Omental fat pad (tissue), 4 donors: ENCODE measurements around a stretch of chr10.

DNA sequence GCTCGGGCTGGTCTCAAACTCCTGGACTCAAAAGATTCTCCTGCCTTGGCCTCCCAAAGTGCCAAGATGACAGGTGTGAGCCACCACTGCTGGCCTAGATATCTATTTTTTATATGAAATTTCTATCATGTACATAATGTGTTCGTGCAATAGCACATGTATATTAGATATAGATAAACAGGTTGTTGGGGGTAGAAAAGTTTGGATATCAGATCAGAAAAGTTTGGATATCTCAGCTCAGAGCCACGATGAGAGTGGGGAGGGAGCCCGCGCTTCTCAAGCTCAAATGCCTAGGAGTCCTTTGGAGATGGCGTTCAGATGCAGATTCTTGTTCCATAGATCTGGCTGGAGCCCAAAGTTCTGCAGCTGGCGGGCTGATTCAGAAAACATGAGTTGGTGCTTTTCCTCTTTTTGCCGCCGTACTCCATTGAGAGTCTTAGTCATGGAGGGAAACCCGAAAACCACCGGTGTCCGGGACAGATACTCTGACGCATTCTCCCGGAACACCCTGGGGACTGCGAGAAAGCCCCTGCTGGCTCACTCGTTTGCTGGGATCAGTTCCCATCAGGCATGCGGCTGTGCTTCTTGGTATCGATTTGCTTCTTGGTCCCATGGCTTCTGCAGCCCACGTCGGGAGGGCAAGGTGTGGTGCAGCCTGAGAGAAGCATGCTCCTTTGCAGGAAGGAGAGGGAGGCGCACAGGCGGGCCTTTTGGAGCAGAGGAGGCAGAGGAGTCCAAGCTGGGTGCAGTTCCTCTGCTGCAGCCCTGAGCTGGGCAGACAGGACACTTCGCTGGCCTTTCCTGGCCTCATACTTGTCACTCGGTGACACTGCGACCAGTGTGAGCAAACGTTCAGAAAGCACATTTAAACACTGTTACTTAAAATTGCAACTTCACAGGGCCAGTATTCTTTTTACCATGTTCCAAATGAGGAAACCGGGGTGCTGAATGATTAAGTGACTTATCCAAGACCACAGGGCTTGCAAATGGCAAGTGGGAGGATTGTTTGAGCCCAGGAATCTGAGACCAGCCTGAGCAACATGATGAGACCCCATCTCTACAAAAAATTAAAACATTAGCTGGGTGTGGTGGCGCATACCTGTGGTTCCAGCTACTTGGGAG lies 30.8 kb upstream of the PFKFB3 start:
- PRO-cap = no peak
- RAMPAGE, long total RNA, 4 experiments = no peak in any of the 4 experiments

- PRO-cap = no peak
- RAMPAGE, long total RNA, 4 experiments = no peak in any of the 4 experiments
Measured at GRCh38 chr10:6177594-6178942, 24.7 kb upstream of the PFKFB3 start.

DNA sequence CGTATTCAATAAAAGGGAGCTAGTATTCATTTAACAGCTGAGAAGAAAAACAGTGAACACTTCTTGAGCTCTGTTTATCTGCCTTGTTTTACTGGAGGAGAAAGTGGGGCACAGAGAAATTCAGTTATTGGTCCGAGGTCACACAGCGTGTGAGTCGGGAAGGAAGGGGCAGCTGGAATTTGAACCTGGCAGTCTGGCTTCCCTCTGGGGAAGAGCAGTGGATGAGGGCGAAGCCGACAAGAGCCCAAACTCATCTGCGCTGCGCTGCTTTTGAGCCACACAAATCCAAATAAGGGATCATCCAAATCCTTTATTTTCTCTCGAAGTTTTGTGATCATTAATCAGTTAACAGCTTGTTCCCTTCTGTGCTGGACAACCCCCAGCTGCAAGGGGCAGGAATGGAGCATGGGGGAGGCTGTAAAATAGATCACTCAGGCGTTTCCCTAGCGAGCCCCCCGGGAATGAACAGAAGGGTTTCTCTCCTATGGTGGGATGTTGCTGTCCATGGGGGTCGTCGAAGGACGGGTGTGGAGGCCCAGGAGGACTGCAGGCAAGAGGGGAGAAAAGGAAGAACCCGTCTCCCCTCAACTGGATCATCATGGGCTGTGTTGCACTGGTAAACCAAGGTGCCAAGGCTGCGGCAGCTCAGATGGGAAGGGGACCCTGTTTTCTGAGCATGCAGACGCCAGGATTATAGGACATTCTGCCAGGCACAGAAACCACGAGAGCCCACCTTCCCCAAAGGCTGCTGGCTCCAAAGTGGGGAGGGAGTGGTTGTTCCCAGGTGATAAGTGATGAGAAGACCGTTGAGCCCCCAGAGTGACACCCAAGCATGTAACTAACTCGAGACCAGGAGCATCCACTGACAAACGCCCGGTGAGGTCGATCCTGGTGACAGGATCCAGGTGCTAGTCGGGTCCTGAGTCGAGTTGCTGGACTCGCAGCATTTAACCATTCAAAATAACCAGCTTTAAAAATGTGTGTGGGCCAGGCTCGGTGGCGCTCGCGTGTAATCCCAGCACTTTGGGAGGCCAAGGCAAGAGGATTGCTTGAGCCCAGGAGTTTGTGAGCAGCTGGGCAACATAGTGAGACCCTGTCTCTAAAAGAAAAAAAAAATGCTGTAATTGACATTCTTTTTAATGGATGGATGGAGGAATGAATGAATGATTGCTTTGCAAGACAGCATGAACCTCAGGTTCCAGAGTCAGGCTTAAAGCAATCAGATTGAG lies 23.2 kb upstream of the PFKFB3 start:
- PRO-cap = no peak
- RAMPAGE, long total RNA, 4 experiments = no peak in any of the 4 experiments

- PRO-cap = no peak
- RAMPAGE, long total RNA, 4 experiments = no peak in any of the 4 experiments
Measured at GRCh38 chr10:6246736-6247308, 44.1 kb downstream of the PFKFB3 start.

GRCh38 chr10:6381876-6382527 lies 179.3 kb downstream of the PFKFB3 start:
- PRO-cap = no peak
- RAMPAGE, long total RNA, 4 experiments = no peak in any of the 4 experiments

GRCh38 chr10:6399613-6399924 lies 180.5 kb downstream of the PRKCQ start:
- PRO-cap = no peak
- RAMPAGE, long total RNA, 4 experiments = no peak in any of the 4 experiments

- PRO-cap = no peak
- RAMPAGE, long total RNA, 4 experiments = no peak in any of the 4 experiments
Measured at GRCh38 chr10:6543410-6543885, 36.6 kb downstream of the PRKCQ start.

- PRO-cap = no peak
- RAMPAGE, long total RNA, 4 experiments = no peak in any of the 4 experiments
Measured at GRCh38 chr10:6557970-6558640, 22.0 kb downstream of the PRKCQ start.

- PRO-cap = no peak
- RAMPAGE, long total RNA, 4 experiments = no peak in any of the 4 experiments
Measured at GRCh38 chr10:6593091-6593752, 13.1 kb upstream of the PRKCQ start.

- PRO-cap = no peak
- RAMPAGE, long total RNA, 4 experiments = no peak in any of the 4 experiments
Measured at GRCh38 chr10:6607124-6607588, 27.1 kb upstream of the PRKCQ start.

DNA sequence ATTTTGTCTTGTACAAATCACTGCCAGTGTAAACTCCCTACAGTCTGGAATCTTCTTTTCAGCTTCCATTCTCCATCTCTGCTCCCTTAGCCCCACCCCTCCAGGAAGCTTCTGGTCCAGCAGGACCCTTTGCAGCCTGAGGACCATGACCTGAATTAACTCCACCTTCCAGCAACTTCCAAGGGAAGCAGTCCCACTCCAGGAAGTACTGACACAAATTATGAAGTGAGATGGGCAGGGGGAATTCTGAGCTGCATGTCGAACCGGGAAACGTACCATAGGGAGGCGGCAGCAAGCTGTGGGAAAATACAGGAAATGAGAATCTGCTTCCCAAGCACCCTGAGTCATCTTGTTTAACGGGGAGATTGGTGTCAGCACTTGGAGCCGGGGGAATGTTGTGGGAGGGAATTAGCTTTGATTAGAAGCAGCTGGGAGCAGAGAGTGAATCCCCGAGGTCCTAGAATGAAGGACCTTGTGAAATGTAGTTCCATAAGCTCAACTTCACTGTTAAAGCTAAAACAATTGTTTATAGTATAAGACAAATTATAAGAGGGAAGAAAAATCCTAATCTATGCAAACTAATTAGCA lies 141.3 kb upstream of the PRKCQ start:
- PRO-cap = no peak
- RAMPAGE, long total RNA, 4 experiments = no peak in any of the 4 experiments

- PRO-cap = no peak
- RAMPAGE, long total RNA, 4 experiments = no peak in any of the 4 experiments
Measured at GRCh38 chr10:7480820-7481322, 70.0 kb upstream of the SFMBT2 start.

DNA sequence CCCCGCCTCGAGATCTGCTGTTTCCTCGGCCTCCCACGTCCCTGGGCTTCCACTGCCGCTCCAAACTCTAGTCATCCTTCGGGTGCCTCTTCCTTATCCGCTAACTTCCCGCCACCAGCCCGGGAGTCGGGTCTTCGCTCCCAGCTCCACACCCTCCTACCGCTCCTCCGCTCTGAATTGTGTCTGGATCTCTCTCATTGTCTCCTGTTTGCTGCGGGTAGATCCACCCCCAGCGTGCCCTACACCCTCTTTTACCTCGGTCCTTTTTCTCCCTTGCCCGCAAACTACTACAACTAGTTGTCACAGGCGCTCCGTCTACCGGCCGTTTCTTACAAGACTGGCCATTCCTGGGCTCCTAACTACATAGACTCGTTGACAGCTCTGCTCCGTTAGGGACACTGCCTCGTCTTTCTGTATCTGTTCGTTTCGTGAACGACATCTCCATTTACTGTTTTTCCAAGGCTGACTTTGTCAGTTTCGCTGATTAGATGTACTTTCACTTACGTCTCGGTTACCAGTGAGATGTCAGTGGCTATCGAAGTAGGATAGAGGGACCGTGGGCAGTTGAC lies 754 bp downstream of the TAF3 start:
- PRO-cap = no peak
- RAMPAGE, long total RNA, 4 experiments = no peak in any of the 4 experiments

GRCh38 chr10:7854751-7855710 lies 36.7 kb downstream of the TAF3 start:
- PRO-cap = no peak
- RAMPAGE, long total RNA, 4 experiments = no peak in any of the 4 experiments

- PRO-cap = no peak
- RAMPAGE, long total RNA, 4 experiments = no peak in any of the 4 experiments
Measured at GRCh38 chr10:8057526-8058273, 3.2 kb downstream of the GATA3 start.

GRCh38 chr10:8070394-8070903 lies 16.0 kb downstream of the GATA3 start:
- PRO-cap = no peak
- RAMPAGE, long total RNA, 4 experiments = no peak in any of the 4 experiments

DNA sequence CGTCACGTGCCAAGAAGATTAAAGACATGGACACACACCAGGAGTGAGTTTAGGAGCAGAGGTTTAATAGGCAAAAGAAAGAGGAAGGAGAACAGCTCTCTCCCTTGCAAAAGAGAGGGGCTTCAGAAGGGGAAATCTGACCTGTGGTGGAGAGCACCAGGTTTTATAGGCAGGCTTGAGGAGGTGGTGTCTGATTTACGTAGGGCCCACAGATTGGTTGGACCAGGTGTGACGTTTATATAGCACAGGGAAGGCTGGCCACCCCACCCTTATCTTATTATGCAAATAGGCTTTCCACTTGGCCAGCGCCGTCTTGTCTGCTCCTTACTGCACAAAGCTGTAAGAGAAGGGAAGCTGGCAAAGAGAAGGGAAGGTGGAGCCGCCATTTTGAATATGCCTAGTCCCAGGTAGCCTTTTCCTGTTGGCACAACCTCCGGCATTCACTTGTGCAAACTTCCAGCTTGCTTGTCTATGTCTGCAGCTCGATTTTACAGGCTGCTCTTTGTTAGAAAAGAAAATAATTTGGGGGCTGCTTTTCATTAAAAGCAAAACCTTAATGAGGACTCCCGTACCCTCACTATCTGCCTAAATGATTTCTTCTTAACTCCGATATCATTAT lies 221.4 kb downstream of the GATA3 start:
- PRO-cap = no peak
- RAMPAGE, long total RNA, 4 experiments = no peak in any of the 4 experiments

- PRO-cap = no peak
- RAMPAGE, long total RNA, 4 experiments = no peak in any of the 4 experiments
Measured at GRCh38 chr10:10824309-10824943, 193.2 kb upstream of the CELF2 start.

GRCh38 chr10:10830392-10830771 lies 187.3 kb upstream of the CELF2 start:
- PRO-cap = no peak
- RAMPAGE, long total RNA, 4 experiments = no peak in any of the 4 experiments

DNA sequence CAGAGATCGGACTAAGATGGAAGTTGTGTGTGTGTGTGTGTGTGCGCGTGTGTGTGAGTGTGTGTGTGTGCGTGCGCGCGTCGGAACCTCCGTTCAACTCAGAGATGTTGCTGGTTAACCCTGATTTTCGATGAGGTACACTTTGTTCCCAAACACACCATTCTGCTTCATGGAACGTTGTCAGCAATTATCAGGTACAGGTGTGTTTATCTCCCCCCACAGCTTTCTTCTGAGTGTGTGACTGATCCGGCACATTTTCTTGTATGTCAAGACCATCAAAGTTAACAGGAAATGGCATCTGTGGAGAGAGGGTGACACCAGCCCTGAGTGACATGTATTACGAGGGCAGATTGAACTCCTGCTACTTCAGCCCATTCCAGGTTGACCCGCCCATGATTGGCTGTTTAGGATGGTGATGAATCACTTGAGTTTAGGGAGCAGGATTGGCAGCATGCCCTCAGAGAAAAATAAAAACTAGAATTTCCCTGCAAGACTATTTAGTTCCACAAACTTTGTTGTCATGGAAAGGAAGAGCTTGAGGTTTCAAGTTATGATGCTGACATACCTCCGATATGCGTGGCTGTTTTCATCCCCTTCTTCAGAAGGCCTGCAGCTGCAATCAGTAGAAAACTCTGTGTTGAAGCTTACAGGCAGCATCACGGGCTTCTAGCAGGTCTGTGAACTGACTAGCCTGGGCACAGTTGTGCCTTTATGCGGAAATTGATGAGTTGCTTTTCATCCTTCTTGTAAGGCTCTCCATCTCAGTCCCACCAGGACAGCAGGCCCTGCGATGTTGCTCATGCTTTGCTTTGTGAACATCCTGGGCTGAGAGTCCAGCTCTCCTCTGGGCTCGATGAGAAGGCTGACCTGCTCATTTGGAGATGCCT lies 8.1 kb upstream of the CELF2 start:
- PRO-cap = no peak
- RAMPAGE, long total RNA, 4 experiments = no peak in any of the 4 experiments